Epithelial cell of proximal tubule (primary cell): ENCODE measurements around the gene DCK.

- RAMPAGE, long total RNA = no peak
- RRBS = no CpG with 5 or more reads among the region's 6 CpGs
Observed at GRCh38 chr4:70927440-70927762, 25.2 kb downstream of the MOB1B start.

GRCh38 chr4:70993171-70994281 is at the start of gene DCK:
DCK (plus strand) TSS chr4:70993649.
- RAMPAGE, long total RNA = no peak
- RRBS = 2% methylated on average over 18 of the region's 85 CpGs

GRCh38 chr4:71185155-71185532 is 1.9 kb upstream of the SLC4A4 start:
- RAMPAGE, long total RNA = no peak
- RRBS = no CpG with 5 or more reads among the region's 2 CpGs

DNA sequence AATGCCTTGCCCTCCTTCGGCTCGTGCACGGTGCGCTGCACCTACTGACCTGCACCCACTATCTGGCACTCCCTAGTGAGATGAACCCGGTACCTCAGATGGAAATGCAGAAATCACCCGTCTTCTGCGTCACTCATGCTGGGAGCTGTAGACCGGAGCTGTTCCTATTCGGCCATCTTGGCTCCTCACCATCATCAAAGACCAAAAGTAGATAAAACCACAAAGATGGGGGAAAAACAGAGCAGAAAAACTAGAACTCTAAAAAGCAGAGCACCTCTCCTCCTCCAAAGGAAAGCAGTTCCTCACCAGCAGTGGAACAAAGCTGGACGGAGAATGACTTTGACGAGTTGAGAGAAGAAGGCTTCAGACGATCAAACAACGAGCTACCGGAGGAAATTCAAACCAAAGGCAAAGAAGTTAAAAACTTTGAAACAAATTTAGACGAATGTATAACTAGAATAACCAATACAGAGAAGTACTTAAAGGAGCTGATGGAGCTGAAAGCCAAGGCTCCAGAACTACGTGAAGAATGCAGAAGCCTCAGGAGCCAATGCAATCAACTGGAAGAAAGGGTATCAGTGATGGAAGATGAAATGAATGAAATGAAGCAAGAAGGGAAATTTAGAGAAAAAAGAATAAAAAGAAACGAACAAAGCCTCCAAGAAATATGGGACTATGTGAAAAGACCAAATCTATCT is 232.7 kb downstream of the SLC4A4 start:
- RAMPAGE, long total RNA = no peak
- RRBS = no CpG with 5 or more reads among the region's 17 CpGs

DNA sequence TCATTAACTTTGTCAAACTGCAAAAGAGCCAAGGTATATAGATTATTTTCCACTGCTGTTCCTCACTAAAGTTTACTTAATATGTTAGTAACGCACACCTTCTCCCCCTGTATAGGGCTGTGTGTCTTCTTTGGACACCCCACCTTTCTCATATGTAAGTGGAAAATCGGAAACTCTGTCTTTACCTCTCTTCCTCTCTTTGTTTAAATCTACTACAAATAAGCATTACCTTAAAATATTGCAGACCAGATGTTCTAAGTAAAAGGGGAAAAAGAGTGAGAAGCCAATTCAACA is 348 bp upstream of the GC start:
- RAMPAGE, long total RNA = no peak
- RRBS = no CpG with 5 or more reads among the region's 2 CpGs

- RAMPAGE, long total RNA = no peak
- RRBS = no CpG with 5 or more reads among the region's 4 CpGs
Observed at GRCh38 chr4:73098022-73098551, 28.6 kb upstream of the COX18 start.

DNA sequence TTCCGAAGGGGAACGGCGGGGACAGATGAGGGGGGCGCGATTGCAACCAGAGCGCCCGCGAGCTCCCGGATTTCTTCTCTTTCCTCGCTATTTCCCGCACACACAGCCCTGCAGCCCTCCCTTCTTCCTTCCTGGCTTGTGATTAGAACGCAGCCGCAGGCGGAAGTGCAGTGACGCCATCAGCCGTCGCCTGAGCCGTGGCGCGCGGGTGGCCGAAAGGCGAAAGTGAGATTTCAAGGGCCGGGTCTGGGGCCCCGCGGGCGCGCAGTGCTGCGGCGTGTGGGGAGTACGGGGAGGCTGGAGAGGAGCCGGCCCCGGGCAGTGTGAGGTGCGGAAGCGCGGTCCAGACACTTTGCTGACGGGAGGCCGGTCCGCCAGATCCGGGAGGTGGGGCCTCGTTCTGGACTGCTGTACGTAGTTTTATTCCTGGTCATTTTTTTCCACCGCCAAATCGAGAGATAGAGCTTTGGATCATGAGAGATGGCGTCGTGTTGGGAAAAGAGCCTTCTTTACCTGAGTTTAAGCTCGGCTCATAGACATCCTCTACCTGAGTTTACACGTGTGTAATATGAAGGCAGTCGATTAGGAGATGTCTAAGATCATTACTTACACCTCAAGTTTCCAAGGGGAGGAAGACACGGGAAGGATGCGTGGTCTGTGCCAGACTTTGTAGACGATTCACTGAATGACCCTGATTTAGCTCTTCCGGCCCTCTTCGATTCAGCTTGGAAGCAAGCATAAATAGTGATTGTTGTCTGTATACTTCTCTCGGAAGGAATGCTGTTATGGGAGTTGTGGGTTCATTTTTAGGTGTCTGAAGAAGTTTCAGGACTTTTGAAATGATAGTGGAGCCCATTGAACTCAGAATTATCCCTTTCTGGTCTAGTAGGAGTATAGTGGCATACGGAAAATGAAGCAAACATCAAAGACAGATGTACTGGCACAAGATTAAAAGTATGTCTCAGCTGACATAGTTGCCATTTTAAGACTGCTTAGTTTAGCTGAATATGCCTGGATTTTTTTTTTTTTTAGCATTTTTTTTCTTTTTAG is 726 bp upstream of the ANKRD17 start:
- RAMPAGE, long total RNA = no peak
- RRBS = 2% methylated on average over 12 of the region's 56 CpGs

DNA sequence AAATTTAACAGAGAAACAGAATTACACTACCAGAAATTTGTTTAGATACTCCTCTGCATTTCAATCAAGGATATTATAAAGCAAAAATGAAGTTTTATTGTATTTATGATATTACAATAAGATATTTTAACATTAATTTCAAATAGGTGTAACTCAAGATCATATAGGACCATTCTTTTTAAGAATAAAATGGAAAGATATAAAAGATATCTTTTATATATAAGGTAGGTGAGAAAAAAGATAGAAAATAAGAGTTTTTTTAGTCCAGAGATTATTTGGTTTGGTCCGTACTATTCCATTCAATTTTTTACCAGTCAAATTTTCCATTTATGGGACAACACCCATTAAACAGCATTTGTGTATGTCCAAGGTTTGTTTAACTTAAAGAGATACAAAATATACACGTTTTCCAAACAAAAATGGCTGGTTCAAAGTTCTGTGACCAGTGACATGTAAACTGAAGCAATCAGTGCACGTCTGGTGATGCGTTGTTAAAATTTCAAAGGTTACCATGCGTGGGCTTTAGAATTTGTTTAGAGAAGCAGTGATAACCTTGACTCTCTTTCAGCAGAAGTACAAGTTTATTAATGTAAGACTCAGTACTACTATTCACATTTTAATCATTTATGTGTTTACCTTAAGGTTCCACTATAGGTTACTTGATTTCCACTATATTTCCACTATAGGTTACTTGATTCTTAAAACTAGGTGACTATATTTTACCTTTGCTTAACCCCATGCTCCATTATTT is 25.3 kb upstream of the ALB start:
- RAMPAGE, long total RNA = no peak
- RRBS = no CpG with 5 or more reads among the region's 5 CpGs

DNA sequence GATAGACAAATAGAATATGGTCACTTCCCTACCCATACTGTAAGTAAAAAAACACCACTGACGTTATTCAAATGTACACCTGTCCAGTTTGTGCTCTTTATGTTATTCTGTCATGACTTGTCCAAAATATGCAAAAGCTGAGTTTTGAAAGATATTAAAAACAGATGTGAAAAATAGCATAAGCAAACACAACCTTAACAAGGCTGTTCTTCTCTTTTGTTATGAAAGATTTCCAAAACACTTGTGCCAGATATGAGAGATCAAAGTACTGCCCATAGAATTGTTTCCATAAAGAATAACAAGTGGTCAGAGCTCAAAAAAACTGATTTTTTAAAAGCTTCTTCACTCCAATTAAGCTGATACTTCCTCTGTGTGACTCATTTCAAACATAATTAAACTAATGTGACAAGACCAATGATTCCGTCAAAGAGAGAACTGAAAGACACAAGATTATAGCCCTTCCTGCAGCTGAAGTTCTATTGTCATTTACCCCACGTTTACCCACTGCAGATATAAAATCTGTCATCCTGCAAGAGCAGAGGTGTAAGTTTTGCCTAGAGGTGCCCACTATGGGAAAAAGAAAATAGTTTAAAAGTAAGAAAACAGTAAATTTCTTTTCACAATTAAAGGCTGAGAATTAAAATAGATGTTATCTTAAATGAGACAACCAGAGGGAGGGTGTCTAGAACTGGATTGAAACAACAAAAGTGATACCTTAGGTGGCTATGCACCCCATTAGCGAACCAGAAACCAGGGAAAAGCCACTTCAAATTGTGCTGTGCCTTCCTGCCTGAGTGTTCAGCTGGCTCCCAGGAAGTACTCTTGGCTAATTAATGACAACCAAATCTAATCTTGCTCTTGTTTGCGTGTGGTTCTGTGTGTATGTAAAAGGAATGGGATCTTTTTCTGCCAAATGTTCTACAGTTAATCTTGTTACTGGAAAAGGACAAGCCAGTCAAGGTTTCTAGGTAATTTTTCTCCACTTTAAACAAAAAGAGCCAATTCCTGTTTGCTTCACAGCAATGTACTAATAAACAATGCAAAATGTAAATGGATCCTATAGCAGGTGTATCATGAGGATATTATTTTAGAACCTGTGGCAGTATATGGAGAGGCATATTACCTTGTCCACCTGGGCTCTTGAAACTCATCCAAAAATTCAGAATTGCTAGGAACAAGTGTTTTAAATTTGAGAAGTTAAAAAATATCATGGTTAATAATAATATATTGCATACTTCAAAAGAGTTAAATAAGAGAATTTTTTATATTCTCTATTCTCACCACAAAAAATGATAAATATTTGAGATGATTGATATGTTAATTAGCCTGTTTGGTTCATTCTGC is 29.9 kb downstream of the RASSF6 start:
- RAMPAGE, long total RNA = no peak
- RRBS = no CpG with 5 or more reads among the region's 5 CpGs

DNA sequence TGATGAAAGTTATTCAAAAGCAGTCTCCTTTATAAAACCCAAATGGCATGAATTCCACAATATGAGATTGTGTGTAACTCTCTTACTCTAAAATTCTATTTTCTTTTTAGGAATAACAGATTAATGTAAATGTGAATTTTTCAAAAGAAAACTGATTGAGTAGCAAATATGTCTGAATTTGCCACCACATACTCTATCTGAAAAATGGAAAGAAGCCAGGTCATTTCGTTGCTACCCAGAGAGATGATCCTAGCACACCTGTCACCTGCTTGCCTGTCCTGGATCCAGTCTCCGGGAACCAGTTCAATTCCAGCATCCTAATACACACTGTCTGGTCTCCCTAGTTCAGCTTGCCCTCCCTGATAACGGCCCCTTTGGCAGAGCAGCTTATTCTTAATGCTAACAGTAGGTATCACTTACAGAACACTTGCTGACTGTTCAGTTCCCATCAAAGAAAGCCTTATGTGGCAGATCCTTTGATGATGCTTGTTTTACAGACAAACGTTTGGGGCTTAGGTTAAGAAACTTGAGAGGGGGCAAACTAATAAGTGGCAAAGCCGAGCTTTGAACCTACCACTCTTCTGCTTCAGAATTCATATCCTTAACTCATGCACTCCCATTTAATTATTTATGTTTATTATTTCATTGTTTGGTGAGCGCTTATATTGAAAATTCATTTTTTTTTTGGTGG is 976 bp downstream of the RASSF6 start:
- RAMPAGE, long total RNA = no peak
- RRBS = no CpG with 5 or more reads among the region's 6 CpGs

GRCh38 chr4:73707680-73708208 is 32.6 kb upstream of the CXCL8 start:
- RAMPAGE, long total RNA = no peak
- RRBS = no CpG with 5 or more reads among the region's 5 CpGs

DNA sequence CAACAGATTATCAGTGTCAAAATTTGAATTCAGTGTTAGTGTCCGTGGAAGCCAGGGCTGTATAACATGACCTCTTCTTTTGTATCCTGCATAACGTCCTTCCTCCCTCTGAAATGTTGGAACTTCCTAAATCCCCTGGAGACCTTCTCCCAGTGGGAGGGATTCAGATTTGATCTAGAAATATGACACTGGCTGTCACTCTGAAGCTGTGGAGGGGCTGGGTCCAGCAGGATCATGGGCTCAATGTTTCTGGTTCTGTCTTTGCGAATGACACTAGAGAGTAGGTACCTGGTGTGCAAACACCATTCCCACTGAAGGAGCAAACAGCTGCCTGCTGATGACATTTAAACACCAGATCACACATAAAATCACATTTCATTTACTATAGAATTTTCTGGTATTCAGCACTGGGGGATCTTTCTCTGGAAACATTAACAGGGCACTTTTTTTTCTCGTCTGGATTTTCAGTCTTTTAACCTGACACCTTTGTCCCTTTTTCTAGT is 935 bp upstream of the CXCL3 start:
- RAMPAGE, long total RNA = no peak
- RRBS = no CpG with 5 or more reads among the region's 4 CpGs

DNA sequence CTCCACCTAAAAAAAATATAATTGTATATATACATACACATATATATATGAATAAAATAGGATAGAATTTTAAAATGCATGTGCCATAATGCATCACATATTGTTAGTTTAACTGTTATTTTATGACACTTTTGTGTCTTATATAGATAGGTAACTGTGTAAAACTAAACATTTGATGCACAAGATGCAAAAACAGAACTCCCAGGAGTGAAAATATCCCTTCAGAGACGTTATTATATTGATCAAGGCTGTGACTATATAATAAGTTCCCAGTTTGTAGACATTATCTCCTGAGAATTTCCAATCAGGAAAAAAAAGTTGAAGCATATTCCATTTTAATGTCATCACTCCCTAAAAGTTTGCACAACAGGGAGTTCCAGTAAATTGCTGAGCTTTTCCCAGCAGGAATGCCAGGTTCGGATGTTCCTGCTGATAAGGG is 4.9 kb upstream of the CXCL2 start:
- RAMPAGE, long total RNA = no peak
- RRBS = no CpG with 5 or more reads among the region's 2 CpGs

DNA sequence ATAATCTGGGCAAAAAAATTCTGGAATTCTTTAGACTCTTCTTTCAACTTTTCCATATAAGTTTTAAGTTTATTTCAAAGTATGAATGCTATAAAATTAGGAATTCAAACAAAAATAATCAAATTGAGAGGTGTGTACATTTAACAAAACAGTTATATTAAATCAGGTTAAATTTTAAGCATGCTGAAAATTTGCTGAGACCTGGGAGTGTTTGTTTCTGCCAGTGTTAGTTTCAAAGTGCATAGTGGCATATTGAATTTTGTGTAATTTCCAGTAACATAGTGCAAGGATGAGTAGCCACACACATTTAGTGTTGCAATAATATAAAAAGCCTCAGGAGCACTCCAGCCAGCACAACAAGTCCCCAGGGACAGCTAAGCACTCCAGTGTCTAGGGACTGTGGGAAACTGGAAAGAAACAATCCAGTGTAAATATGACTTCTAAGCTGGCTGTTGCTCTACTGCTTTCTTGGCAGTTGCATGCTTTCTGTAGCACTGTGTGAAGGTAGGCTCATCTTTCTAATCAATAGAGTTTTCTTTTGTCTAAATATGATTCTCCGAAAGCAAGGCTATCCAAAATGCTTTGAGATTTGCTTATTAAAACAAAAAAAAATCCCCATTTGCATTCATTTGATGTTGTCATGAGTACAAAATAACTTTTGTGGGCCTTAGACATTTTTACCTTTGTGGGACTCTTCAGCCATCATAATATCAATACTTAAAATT is 24.1 kb upstream of the CXCL2 start:
- RAMPAGE, long total RNA = no peak
- RRBS = no CpG with 5 or more reads among the region's 1 CpG

GRCh38 chr4:74134260-74134627 is 23.7 kb upstream of the MTHFD2L start:
- RAMPAGE, long total RNA = no peak
- RRBS = no CpG with 5 or more reads among the region's 4 CpGs

- RAMPAGE, long total RNA = no peak
- RRBS = no CpG with 5 or more reads among the region's 2 CpGs
Observed at GRCh38 chr4:74167591-74167919, 9.6 kb downstream of the MTHFD2L start.

GRCh38 chr4:74448545-74449434 is 3.9 kb downstream of the AREG start:
- RAMPAGE, long total RNA = no peak
- RRBS = no CpG with 5 or more reads among the region's 6 CpGs

DNA sequence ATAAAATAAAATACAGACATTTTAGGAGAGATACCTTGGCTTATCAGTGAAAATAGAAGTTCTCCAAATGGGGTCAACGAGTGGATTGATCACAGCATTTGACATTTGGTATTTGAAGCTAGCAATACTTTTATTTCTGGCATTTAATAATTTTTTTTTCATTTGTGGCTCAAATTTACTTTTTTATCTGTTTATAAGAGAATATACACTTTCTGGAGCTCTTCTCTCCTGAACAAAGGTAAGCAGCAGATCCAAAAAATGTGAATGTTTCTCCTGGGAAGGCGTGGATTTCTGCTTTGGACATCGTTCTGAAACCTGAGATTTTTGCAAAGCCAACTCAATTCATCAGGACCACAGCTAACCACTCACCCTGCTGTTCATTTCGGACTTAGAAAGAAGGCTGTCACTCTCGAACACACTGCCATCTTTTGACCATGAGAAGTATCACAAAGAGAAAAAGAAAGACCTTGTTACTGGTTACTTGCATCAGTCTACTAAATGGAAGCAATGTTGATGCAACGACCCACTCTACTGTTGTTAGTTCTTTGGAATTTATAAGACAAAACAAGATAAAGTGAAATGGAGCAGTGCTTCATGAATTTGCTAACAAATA is 86.8 kb downstream of the AREG start:
- RAMPAGE, long total RNA = no peak
- RRBS = no CpG with 5 or more reads among the region's 6 CpGs

GRCh38 chr4:74715758-74716226 is 78.5 kb downstream of the BTC start:
- RAMPAGE, long total RNA = no peak
- RRBS = no CpG with 5 or more reads among the region's 3 CpGs

DNA sequence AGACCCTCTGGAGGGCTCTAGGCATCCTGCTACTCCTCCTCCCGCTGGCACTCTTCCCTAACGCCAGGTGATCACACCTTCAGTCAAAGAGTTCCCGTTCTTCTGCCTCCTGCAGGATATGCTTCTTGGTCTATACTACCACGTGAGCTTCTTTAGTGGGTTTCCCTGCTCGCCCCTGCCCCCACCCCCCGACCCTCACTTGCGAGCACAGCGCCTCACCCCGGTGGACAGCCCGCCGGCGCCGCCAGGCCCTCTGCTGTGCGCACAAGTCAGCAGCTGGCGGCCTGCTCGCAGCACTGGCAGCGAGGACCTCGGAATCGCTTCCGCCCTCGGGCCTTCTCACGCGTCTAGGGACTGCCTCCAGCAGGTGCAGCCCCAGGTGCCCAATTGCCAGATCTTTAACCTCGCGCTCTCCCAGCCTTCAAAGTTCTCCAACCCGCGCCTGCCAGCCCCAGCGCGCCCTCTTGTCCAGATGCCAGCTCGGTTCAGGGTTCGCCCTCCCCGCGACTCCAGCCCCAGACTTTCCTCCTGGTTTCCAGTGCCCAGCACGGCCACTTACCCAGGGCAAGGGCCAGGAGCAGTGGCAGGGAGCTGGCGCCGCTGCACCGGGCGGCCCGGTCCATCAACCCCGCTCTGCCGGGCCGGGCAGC is 495 bp downstream of the BTC start:
- RAMPAGE, long total RNA = no peak
- RRBS = 0% methylated on average over 1 of the region's 42 CpGs